Measurements from ENCODE around the genes ACTL8 and KLHDC7A.

GRCh38 chr1:17525010-17525386 is 14.5 kb upstream of the ARHGEF10L start:
- RRBS = no CpG with 5 or more reads among the region's 4 CpGs

- RRBS = no CpG with 5 or more reads among the region's 21 CpGs
Measured at GRCh38 chr1:17561196-17562034, 21.9 kb downstream of the ARHGEF10L start.

- RRBS = no CpG with 5 or more reads among the region's 10 CpGs
Measured at GRCh38 chr1:17596218-17596735, 56.8 kb downstream of the ARHGEF10L start.

DNA sequence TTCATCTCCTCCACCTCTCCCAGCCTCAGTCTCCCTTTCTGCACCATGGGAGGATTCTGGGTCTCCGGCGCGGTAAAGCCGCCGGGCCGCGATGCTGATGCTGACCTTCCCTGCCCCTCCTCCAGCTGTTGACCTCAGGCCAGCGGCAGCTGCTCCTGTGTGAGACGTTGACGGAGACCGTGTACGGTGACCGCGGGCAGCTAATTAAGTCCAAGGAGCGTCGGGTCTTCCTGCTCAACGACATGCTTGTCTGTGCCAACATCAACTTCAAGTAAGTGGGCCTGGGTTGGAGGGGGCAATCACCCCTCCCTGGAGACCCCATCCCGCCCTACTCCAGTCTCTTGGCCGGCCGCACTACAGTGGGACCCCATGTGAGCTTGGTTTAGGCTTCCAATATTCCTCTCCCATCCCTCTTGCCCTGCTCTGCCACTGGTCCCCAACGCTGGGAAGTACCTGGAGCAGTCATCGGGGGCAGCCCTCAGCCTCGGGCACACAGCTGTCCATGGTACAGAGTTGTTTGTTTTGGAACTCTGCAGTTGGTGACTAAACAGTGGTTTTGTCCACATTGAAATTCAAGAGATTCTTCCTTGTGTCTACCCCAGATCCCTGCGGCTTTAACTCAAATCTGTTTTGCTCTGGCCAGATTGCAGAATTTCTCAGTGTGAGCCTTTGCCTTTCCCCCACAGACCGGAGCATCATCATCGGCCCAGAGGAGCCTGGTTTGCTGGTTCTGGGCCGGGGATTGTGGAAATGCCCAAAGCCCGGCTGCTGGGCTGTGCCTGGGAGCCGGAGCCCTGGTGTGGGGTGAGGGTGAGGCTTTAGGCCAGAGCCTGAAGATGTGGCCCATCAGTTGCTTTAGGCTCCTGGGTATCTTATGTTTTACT is 92.9 kb downstream of the ARHGEF10L start:
- RRBS = 5% methylated on average over 2 of the region's 29 CpGs

- RRBS = 71% methylated on average over 4 of the region's 22 CpGs
Measured at GRCh38 chr1:17634169-17635137, 95.0 kb downstream of the ARHGEF10L start.

- RRBS = no CpG with 5 or more reads among the region's 13 CpGs
Measured at GRCh38 chr1:17651390-17652205, 103.5 kb upstream of the ACTL8 start.

DNA sequence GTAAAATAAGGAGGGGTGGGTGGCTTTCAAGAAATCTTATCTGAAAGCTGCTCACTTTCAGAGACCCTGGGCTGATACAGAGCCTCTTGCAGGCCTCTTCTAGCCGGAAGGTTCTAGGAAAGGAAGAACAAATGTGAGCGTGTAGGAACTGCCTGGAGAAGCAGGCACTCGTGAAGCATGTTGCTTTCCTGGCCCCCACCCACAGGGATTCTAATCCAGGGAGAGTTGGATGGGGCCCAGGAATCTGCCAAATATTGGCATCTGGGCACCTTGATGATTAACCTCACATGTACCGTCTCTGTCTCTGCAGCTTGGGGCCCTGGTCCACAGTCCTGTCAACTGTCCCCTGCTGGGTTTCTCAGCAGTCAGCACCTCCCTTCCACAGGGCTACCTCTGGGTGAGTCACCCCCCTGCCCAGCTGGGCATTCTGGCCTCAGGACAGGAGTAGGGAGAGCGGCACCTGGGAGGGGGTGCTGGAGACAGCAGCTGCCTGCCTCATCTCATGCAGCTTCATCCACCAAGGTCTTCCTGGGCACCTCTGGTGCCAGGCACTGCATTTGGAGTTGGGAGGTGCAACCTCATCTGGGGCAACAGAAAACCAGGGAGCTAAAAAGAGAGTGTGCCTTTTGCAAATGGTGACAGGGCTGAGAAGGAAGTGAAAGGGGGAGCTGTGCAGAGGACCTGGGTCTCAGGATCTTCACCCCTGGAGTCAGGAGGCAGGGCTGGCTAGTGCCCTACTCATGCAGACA is 100.6 kb upstream of the ACTL8 start:
- RRBS = no CpG with 5 or more reads among the region's 5 CpGs

DNA sequence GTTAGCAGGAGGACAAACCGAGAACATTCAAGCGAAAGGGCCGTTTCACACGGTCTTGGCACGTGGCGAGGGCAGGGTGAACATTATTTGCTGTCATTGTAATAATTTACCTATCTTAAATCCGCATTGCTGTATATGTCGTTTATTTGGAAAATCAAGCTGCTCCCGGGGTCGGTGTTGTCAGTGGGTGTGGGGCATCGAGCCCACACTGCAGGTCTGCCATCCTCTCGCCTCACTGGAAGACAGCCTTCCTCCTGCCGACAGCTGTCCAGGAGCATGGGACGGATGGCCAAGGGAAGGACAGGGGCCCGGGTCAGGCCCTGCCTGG is 87.1 kb upstream of the ACTL8 start:
- RRBS = no CpG with 5 or more reads among the region's 15 CpGs

- RRBS = no CpG with 5 or more reads among the region's 12 CpGs
Measured at GRCh38 chr1:17755140-17755522, at the start of gene ACTL8. ACTL8 (plus strand) TSS chr1:17755333.

DNA sequence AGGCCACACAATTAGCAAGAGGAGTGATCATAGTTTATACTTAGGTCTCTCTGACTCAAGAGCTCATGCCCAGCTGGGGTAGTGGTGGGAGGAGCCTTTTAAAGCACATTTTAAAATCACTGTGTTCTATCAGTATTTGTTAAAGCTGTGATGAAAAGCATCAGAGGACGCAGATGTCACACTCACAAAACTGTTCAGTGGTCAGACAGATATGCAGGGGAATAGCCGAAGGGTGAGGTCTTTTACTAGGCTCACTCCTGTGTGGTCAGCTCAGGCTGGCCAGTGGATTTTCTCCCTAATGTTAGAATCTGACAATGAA is 80.0 kb upstream of the IGSF21 start:
- RRBS = no CpG with 5 or more reads among the region's 2 CpGs

DNA sequence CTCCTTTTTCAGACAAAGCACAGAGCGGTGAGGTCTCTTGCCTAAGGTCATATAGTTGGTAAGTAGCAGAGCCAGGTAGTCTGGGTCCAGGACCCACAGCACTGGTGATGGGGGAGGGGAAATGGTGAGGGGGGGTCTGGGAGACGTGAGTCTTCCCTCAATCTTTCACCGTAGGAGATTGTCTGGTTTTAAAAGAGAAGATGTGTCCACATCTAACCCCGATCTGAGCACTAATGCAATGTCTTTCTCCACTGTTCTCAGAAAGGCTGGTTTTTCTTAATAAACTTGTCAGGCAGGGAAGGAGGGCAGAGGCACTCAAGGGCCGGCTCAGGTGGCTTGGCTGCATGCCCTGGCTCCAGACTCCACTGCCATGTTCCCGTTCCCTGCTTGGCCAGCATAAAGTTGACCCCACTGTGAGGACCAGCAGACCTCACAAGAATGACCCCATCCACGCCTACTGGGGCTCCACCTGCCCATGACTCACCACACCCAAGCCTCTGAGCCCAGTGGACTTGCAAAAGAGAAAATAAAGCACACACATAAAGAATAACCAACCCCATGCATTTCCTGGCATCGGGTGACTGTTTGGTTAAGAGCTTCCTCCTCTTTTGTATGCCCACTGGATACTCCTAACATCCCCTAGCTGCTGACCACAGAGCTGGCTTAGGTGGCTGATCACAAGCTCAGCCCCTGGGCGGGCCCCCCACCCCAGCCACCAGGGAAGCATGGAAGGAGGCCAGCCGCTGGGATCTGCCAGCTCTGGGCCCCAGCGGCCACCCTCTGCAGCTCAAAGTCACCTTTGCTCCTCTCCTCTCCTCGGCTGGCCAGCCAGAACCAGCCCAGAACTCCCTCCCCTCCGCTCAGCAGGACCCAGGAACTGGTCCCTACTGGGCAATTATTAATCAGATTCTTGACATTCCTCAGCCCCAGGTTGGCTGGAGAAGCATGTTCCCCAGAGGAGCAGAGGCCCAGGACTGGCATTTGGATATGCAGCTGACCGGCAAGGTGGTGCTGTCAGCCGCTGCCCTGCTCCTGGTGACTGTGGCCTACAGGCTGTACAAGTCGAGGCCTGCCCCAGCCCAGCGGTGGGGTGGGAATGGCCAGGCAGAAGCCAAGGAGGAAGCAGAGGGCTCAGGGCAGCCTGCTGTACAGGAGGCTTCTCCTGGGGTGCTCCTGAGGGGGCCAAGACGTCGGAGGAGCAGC is at the start of gene KLHDC7A:
TSS of gene KLHDC7A (plus strand) at position 894 of the 1,203 bp plus-strand sequence.
- RRBS = no CpG with 5 or more reads among the region's 19 CpGs

DNA sequence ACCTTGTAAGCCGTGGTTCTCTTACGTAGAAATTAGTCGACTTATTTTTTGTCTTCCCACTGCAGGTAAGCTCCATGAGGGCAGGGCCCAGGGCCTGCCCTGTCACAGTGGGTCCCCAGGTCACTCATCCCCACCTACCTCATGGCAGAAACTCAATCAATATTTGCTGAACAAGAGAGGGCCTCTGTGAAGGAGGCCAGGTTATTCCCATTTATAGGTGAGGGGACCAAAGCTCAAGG is 58.4 kb upstream of the PAX7 start:
- RRBS = no CpG with 5 or more reads among the region's 3 CpGs

- RRBS = no CpG with 5 or more reads among the region's 4 CpGs
Measured at GRCh38 chr1:18607530-18607792, 23.2 kb upstream of the PAX7 start.

GRCh38 chr1:18918152-18918724 is 15.9 kb upstream of the ALDH4A1 start:
- RRBS = no CpG with 5 or more reads among the region's 22 CpGs

DNA sequence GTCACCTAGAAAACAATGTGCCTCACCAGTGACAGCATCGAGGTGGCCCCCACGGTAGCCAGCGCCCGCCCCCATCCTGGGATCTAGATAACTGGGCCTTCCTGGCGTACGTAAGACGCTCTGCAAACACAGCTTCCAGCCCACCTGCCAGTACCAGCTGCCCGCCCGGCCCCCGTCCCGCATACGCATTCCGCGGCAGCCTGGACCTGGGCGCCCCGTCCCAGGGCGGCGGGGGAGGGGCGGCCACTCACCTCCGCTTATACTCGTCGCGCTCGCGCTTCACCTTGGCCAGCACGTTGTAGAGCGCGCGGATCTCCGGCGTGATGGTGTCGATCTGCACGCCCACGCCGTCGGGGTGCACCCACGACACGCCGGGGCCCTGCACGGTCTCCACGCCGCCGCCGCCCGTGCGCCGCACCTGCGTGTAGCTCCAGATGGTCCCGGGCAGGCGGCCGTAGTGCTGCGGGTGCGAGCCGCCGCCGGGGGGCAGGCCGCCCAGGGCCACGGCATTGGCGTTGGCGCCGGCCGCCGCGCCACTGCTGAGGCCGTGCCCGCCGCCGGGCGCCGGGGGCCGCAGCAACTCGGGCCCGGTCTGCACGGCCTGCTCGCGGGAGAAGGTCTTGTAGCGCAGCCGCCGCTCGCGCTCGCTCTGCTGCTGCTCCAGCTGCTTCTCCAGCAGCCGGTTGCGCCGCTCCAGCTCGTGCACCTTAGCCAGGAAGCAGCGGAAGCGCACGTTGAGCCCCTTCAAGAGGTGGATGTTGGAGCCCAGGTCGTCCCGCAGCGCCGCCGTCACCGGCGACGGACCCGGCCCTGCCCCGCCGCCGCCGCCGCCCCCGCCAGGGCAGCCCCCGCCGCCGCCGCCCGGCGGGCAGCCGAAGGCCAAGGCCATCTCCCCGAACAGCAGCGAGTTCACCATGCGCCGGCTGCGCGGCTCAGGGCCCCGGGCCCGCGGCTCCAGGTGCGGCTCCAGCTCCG is 772 bp downstream of the IFFO2 start:
- RRBS = 1% methylated on average over 58 of the region's 122 CpGs

- RRBS = no CpG with 5 or more reads among the region's 11 CpGs
Measured at GRCh38 chr1:19055054-19055466, 98.6 kb upstream of the IFFO2 start.

- RRBS = no CpG with 5 or more reads among the region's 29 CpGs
Measured at GRCh38 chr1:19066779-19067952, 110.7 kb upstream of the IFFO2 start.

GRCh38 chr1:19069946-19070549 is 113.6 kb upstream of the IFFO2 start:
- RRBS = no CpG with 5 or more reads among the region's 15 CpGs

DNA sequence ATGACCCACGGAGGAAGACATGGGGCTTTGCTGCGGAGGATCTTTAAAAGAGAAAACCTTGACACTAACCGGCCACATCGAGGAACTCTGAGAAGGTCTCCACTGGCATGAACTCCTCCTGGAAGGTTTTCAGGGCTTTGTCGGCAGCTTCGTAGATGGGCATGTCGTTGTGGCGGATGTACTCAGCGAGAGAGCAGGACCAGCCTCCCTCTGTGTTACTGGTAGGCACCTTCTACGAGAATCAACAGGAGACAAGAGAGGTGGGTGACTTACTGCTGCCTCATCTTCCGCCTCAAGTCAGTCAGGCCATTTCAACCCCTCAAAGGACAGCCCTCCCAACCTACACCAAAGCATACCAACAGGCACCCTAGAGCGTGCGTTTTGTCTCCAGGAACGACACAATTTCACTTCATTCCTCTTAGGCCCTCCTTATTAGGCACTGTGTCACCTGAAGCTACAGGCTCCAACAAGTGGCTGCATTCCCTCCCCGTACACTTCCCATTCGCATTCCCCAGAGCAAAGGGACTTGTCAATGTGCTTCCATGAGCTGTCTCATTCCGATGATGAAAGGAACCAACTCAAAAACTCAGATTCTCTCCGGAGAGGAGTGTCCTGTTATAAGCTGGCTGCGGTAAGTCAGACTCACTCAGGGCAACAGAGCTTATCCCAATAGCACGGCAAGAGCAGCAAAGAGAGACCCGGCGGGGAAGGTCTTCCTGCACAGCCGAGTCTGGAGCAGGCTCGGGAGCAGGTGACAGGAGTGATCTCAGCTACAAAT is 120.4 kb upstream of the IFFO2 start:
- RRBS = no CpG with 5 or more reads among the region's 24 CpGs

- RRBS = no CpG with 5 or more reads among the region's 18 CpGs
Measured at GRCh38 chr1:19093245-19094251, 116.5 kb downstream of the UBR4 start.